ENCODE data around the genes CARS1 and OR51A2.

DNA sequence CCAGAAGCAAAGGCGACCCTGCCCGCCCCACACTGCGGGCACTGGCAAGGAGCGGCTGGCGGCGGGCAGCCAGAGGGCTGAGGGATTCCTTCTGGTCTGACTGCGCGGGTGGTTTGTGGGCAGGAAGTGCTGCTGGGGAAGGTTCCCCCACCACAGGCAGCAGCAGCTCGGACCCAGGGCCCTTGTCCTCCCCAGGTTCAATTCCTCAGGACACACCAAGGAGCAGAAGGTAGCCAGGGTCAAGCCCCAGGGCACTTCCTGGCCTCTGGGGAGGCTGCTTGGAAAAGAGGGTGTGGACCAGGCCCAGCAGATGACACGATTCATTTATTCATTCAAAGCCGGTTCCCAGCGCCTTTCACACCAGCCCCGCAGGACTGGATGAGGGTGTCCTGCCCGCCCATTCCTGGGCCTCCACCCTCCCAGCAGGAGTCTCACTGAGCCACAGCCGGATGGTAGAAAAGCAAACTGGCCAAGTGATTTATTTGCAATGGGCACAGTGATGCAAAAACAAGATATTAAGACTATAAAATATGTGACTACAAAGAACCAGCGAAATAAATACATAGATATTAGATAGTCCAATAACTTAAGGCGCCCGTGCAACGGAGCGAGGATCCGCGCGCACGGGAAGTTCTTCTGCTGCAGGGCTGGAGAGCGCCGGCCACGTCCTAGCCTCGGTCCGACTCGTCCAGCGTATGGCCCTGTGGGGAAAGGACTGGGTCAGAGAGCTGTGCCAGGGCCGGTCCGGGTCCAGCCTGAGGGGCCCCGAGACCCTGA is 1.1 kb downstream of the PHLDA2 start:
- PRO-cap: no peak
- RAMPAGE, long total RNA: no peak

DNA sequence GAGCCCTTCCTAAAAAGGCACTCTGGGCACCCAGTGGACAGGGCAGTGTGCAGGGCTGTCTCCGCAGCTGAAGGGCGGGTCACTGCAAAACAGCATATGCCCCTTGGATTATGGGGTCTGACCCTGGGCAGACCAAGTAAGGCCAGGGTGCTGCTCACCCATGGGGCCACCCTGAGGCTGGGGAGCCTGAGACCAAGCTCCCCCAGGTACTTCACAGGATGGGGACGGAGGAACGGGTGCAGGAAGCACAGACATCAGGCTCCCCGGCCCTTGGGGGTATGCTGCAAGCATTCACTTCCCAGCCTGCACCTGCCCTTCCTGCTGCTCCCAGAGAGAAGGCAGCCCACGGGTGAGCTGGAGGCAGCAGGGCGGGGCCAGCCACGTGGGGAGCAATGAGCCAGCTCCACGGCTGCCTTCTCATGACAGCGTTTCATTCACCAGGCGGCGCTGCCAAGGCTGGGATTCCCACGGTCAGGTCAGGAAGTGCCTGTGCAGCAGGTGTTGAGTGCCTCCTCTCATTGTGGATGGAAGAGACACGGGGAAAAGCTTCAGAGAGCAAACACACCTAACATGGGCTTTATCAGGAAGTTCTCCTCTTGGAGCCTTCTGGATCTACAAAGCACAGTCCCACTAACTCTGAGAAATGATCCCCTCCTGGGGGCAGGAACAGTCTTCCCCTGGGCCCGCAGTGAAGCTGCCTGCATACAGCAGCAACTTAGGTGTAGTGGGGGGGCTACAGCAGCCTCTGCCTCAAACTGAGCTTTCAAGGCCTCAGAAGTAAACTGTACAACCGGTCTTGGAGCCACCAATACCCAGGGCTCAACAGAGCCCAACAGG is 14.5 kb upstream of the PHLDA2 start:
- PRO-cap: no peak
- RAMPAGE, long total RNA: no peak

DNA sequence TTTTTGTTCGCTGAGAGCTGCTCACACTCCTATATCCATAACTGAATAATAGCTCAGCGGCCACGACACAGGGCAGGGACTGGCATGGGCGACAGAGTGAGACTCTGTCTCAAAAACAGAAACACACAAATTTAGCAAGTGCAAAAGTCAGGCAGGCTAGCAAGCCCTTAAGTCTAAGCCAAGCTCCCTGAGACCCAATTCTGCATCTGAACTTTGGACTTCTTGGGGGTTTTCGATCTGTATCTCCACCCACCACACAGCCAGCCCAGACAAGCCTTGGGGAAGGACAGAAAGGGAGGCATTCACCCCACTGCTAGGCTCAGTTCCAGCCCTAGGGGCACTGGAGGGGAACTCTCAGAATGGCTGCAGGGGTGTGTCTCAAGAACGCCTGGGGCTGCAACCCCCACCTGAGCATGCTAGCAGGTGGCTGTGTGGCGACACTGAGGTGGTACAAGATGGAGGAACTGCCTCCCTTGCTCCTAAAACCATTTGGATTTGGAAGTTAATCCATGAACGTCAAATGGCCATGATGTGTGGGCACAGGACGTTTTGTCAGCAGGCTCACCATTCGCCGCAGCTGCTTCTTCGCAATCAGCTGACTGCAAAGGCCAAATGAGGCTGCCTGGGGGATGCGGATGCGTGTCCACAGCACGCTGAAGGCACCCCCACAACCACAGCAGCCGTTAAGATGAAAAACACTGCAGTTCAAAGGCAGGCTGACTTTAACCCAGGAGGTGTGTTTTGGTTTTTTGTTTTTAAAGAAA is 21.9 kb upstream of the NAP1L4 start:
- PRO-cap: no peak
- RAMPAGE, long total RNA: no peak

- PRO-cap: no peak
- RAMPAGE, long total RNA: no peak
Observed at GRCh38 chr11:3043946-3044545, 13.2 kb downstream of the CARS1 start.

GRCh38 chr11:3056873-3057697 is at the start of gene CARS1:
CARS1 (minus strand) TSS chr11:3057423.
- PRO-cap: unidirectional peak, minus-strand start at chr11:3057418
- RAMPAGE, long total RNA: start-site peak on the minus strand at chr11:3057382-3057397, 31 and 42 reads in 2 replicates

GRCh38 chr11:3107154-3107790 is 50.0 kb upstream of the CARS1 start:
- PRO-cap: no peak
- RAMPAGE, long total RNA: no peak

- PRO-cap: no peak
- RAMPAGE, long total RNA: no peak
Observed at GRCh38 chr11:3148270-3148763, 16.8 kb downstream of the OSBPL5 start.

- PRO-cap: no peak
- RAMPAGE, long total RNA: no peak
Observed at GRCh38 chr11:3359202-3360294, 19.4 kb downstream of the ZNF195 start.

DNA sequence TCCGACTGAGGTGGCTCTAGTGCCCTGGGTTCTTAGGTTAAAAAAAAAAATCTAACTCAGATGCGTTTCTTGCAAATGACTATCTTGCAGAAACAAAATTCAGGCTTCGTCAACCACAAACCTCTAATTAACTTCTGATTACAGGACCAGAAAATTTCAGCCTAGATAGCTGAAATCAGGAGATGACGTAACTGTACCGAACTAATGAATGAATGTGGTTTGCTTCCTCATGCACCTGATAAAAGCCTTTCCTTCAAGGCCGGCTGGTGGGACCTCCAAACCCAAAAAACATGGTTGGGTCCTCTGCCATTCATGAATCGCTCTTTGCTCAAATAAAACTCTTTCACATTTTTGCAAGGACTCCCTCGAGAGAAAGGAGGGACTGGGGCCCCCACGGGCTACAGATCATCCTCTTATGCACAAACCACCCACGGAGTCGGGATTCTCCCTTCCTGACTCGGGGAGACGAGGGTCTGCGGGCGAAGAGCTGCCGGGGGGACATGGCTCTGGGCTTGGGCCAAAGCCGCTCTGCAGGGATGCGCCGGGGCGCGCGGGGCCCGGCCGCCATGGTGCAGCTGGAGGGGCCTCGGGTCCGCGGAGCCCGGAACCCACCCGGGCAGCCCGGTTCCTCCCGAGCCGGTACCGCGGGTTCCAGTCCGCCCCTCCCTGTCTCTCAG is 469 bp downstream of the ZNF195 start:
- PRO-cap: no peak
- RAMPAGE, long total RNA: no peak

DNA sequence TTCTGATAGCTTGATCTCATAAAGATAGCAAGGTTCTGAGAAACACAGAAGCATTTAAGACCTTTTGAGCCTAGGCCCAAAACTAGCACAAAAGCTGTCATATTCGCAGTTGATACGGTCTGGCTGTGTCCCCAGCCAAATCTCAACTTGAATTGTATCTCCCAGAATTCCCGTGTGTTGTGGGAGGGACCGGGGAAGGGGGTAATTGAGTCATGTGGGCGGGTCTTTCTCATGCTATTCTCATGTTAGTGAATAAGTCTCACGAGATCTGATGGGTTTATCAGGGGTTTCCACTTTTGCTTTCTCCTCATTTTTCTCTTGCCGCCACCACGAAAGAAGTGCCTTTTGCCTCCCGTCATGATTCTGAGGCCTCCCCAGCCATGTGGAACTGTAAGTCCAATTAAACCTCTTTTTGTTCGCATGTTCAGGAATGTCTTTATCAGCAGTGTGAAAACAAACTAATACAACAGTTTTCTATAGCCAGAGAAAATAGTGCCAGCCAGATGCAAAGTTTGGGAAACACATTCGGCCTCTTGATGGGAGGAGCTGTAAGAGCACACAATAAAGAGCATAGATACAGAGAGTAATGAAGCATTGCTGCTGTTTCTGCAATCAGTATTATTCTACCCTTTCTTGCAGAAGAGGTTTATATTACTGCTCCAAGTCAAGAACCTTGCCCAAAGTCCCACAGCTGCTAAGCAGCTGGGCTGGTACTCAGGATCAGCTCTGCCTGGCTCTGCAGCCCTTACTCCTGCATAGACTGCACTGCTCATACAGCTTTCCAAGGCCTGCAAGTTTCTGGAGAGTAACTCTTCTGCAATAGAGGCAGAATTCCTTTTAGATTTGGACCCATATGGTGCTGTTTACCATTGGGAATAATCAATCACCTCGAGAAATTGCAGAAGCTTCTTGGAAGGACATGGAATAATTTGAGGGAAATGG is 2.0 kb upstream of the ZNF195 start:
- PRO-cap: no peak
- RAMPAGE, long total RNA: no peak

GRCh38 chr11:3455736-3456018 is 76.7 kb upstream of the ZNF195 start:
- PRO-cap: no peak
- RAMPAGE, long total RNA: no peak

DNA sequence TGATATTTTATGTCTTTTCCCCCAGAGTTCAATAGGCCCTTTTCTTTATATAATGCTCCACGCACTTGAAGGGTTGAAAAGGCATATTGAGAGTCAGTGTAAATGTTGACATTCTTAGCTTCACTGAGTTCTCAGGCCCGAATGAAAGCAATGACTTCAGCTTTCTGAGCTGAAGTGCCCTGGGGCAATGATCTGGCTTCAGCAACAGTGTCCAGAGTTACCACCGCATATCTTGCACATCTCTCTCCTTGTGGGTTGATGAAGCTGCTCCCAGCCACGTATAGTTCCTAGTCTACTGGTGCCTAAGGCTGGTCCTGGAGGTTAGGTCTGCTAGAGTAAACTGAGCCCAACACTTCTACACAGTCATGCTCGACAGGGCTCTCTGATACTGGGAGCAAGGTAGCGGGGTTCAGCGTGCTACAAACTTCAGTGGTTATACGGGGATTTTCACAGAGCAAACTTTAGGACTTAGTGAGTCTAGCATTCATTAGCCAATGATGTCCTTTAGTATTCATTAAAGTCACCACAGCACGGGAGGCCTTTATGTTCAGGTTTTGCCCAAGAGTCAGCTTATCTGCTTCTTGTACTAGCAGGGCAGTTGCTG is 98.7 kb upstream of the ZNF195 start:
- PRO-cap: no peak
- RAMPAGE, long total RNA: no peak

DNA sequence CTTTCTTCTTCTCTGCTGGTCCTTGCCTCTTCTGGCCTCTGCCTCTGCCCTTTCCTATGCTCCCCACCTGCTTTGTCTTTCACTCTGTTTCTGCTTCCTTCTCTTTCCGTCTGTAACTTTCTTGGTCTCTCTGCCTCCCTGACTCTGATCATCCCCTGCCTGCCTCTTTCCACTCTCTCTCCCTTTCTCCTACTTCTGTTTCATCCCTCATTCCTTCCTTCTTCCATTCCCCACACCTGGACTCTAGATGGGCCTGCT is 281 bp upstream of the CHRNA10 start:
- PRO-cap: no peak
- RAMPAGE, long total RNA: no peak

GRCh38 chr11:3787482-3787860 is 9.9 kb downstream of the NUP98 start:
- PRO-cap: no peak
- RAMPAGE, long total RNA: no peak

- PRO-cap: no peak
- RAMPAGE, long total RNA: no peak
Observed at GRCh38 chr11:3827336-3828418, 13.1 kb downstream of the RHOG start.

- PRO-cap: no peak
- RAMPAGE, long total RNA: no peak
Observed at GRCh38 chr11:3942674-3943578, 87.5 kb downstream of the STIM1 start.

GRCh38 chr11:3989219-3989658 is 105.4 kb upstream of the RRM1 start:
- PRO-cap: no peak
- RAMPAGE, long total RNA: no peak

DNA sequence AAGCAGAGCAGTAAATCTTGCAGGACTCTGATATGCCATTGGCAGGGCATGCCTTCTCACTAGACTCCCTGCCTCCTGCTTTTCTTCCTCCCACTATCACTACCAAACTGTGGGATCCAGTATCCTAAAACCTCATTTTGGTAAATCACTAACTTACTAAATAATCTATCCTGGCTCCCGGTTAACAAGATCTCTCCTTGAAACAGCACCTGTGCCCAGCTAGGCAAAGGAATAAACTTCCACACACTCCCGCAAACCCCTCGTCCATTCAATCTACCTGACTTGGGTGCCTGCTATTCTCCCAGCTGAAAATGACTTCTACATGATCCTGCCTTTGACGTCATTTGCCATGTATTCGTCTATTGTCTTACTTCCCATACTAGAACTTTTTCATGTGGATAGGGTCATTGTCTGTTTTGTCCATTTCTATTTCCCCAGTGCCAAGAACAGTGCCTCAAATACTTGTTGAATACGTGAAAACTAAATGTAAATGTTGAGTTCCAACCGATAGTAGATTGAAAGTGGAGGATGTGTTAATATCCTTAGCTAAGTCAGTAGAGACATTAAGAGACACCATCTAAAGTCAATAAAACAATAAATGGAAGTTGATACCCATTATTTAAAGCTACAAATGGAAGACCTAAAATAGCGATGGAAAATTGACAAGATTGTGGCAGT is 1.0 kb downstream of the TRIM68 start:
- PRO-cap: no peak
- RAMPAGE, long total RNA: no peak

- PRO-cap: no peak
- RAMPAGE, long total RNA: no peak
Observed at GRCh38 chr11:4704008-4704619, 470 bp upstream of the MMP26 start.

GRCh38 chr11:4955417-4956121 is at the start of gene OR51A2:
OR51A2 (minus strand) TSS chr11:4955713.
- PRO-cap: no peak
- RAMPAGE, long total RNA: no peak

All from Karpas-422 (cell line).